Placental epithelial cell (primary cell): ENCODE data around the genes TCN1, MS4A6E, MS4A1 and CCDC86.

GRCh38 chr11:59552823-59553231 is 41.5 kb downstream of the OR4D9 start:
- CAGE, long polyA plus RNA = no peak

- CAGE, long polyA plus RNA = no peak
Measured at GRCh38 chr11:59576780-59577108, 38.8 kb downstream of the OSBP start.

- CAGE, long polyA plus RNA = no peak
Measured at GRCh38 chr11:59611438-59612530, 3.8 kb downstream of the OSBP start.

GRCh38 chr11:59615977-59616639 is 534 bp upstream of the OSBP start:
- CAGE, long polyA plus RNA = no peak

- CAGE, long polyA plus RNA = no peak
Measured at GRCh38 chr11:59866343-59866805, at the start of gene TCN1. TSS of gene TCN1 (minus strand) at chr11:59866487.

DNA sequence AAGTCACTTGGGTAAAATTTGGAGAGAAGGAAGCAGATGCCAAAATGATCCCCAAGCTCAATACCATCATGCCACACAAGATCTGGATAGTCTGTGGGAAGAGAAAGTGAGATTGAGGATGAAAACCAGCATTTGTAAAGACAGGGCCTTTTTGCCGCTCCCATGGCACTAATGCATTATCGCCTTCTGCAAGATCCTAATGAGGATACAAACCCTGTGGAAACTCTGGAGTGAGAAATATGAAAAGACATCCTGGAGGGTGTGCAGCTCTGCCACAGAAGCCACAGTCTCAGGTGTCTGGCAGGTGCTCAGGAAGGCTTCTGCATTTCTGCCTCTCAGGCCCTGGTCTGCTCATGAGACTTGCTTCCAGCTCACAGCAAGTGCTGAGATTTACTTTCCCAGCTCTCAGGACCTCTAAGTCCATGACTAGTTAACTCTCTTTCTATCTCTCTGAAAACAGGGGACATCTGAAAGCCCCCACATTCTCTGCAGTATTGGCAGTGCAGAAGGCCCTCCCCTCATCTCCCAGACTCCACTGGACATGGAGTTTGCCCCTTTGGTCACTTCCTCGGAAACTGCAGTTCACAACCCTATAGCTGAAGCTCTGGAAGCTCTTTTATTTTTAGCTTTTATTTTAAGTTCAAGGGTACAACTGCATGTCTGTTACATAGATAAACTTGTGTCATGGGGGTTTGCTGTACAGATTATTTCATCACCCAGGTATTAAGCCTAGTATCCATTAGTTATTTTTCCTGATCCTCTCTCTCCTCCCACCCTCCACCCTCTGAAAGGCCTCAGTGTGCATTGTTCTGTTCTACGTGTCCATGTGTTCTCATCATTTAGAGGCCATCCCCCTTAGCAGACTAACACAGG is 2.8 kb downstream of the MS4A6A start:
- CAGE, long polyA plus RNA = no peak

DNA sequence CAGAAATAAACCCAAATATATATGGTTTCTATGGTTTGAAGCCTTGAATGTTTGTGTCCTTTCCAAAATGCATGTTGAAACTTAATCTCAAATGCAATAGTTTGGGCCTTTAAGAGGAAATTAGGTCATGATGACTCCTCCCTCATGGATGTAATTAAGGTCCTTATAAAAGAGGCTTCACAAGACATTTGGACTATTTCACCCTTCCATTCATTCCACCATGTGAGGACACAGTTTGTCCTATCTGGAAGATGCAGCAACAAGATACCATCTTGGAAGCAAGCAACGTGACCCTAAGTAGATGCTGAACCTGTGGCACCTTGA is at the start of gene MS4A6E:
TSS of gene MS4A6E (plus strand) at position 196 of the 324 bp plus-strand sequence.
- CAGE, long polyA plus RNA = no peak

DNA sequence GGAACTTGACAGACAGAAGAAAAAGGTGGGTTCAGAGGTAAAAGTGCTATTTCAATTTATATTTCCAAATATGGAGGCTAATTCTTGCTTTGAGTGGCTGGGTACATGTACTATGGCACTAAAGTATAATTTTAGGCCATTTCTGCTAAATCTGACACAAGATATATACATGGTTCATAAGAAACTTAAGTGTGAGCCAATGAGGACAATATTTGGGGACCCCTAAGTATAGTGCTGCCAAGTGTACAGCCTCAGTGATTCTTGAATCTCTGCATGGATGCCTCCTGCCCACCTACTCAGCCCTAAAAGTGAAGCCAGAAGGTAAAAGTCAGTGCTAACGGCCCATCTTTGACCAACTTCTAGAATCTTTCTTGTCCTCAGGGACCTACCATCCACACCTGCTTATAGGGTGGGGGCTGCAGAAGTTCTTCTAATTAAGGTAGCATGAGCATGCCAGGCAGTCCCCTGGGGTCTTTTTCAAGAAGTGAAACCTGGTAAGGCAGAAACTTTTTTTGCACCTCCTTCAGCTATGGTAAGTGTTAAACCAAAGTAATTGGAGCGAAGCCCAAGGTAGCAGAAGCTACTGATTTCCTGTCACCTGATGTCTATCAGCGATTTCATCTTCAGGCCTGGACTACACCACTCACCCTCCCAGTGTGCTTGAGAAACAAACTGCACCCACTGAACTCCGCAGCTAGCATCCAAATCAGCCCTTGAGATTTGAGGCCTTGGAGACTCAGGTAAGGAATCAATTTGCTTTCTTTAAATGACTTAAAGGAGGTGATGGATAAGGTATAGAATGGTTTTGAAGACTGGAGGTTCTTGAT is at the start of gene MS4A1:
TSS of gene MS4A1 (plus strand) at position 642 of the 827 bp plus-strand sequence.
- CAGE, long polyA plus RNA = no peak

DNA sequence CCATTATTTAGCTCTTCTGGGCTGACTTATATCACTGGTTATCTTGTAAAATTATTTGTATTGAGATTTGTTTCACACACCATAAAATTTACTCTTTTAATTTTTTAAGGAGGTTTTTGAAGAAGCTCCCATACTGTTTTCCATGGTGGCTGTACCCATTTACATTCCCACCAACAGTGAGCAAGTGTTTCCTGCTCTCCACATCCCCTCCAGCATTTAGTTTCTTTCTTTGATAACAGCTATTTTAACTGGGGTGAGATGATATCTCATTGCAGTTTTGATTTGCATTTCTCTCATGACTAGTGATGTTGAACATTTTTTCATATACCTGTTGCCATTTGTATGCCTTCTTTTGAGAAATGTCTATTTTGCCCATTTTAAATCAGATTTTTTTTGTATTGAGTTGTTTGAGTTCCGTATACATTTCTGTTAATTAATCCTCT is 13.5 kb upstream of the MS4A12 start:
- CAGE, long polyA plus RNA = no peak

DNA sequence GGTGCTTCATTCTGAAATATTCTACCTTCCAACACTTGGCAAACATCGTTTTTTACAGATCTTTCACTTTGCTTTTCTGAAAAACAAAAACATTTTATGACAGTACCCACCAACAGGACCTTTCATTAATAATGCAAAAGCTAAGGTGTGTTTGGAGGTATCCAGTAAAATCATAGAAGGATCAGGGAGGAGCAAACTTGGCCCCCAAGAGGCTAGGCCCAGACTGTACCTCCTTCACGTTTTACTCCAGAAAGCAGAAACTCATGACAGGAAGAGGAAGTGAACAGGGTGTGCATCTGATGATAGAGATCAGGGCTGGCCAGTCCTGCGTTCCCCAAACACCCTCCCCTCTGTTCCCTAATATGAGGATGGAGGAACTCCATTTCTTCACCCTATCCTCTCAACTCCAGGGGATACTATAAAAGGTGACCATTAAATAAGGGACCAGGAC is 10.3 kb upstream of the MS4A12 start:
- CAGE, long polyA plus RNA = no peak

DNA sequence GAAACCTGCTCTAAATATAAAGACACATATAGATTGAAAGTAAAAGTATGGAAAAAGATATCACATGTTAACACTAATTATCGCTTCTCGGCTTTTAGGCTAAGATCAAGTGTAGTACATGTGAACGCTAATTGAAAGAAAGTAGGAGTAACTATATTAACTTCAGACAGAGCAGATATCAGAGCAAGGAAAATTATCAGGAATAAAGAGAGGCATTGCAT is 79.0 kb downstream of the MS4A13 start:
- CAGE, long polyA plus RNA = no peak

GRCh38 chr11:60841515-60842752 is at the start of gene CCDC86:
TSS of gene CCDC86 (plus strand) at chr11:60842113.
- CAGE, long polyA plus RNA = no peak

DNA sequence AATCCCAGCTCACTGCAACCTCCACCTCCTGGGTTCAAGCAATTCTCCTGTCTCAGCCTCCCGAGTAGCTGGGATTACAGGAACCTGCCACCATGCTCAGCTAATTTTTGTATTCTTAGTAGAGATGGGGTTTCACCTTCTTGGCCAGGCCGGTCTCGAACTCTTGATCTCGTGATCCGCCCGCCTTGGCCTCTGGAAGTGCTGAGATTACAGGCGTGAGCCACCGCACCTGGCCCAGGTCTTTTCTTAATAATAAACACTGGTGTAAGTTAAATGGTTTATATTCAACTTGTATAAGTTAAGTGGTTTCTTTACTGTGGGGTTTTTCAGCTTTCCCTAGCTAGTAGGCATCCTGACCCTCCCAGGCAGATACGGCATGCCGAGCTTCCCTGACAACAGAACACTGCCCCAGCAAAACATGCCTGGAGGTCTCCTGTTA is 17.0 kb downstream of the PRPF19 start:
- CAGE, long polyA plus RNA = no peak

- CAGE, long polyA plus RNA = no peak
Measured at GRCh38 chr11:60974539-60975123, 3.2 kb downstream of the CD6 start.

DNA sequence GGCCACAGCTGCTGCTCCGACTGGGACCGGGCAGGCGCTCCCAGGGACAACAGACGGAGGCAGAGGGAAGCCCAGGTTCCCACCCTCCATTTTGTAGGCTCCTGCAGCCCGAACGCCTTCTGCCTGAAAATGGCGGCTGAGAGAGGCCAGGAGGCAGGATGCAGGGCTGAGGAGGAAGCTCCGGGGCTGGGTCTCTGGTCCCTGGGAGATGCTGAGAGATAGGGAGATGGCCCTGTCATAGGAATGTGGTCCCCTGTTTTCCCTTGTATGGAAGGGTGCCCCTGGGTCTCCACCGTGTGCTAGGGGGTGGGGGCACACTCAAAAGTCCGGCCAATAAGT is 10.1 kb downstream of the CD6 start:
- CAGE, long polyA plus RNA = no peak

DNA sequence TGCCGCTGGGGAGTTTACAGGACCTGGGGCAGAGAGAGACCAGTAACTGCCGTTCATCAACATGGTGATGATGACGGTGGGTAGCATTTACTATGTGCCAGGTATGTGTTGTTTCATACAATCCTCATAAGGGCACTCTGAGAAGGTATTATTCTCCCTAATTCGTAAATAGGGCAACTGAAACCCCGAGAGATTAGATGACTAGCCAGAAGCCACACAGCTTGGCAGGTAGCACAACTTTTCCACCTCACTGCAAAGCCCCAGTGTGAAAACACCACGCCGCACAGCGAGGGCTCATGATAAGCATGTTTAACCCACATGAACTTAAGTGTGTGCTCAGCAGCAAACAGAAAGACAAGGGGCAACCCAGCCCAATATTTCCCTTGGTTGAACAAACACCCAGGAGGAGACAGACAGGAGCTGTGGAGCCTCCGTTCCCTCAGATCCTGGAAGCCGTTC is 52.1 kb downstream of the CD6 start:
- CAGE, long polyA plus RNA = no peak

- CAGE, long polyA plus RNA = no peak
Measured at GRCh38 chr11:61125963-61126330, 23.7 kb downstream of the CD5 start.

GRCh38 chr11:61151572-61152400 is 9.4 kb downstream of the VPS37C start:
- CAGE, long polyA plus RNA = no peak

DNA sequence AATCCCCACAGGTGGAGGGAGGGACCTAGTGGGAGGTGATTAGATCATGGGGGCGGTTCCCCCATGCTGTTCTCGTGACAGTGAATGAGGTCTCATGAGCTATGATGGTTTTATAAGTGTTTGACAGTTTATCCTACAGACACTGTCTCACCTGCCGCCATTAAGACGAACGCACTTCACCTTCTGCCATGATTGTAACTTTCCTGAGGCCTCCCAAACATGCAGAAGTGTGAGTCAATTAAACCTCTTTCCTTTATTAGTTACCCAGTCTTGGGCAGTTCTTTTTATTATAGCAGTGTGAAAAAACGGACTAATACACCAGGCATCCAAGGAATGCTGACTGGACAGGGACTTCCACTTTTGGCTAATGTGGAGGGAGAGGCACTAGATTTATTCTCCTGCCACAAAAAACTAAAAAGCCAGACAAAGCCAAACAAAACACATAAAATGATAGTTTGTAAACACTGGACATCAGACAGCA is 8.0 kb downstream of the VPS37C start:
- CAGE, long polyA plus RNA = no peak

GRCh38 chr11:61162039-61162897 is 1.0 kb upstream of the VPS37C start:
- CAGE, long polyA plus RNA = no peak